ENCODE results near the genes SURF1, FAM163B and BRD3OS.

DNA sequence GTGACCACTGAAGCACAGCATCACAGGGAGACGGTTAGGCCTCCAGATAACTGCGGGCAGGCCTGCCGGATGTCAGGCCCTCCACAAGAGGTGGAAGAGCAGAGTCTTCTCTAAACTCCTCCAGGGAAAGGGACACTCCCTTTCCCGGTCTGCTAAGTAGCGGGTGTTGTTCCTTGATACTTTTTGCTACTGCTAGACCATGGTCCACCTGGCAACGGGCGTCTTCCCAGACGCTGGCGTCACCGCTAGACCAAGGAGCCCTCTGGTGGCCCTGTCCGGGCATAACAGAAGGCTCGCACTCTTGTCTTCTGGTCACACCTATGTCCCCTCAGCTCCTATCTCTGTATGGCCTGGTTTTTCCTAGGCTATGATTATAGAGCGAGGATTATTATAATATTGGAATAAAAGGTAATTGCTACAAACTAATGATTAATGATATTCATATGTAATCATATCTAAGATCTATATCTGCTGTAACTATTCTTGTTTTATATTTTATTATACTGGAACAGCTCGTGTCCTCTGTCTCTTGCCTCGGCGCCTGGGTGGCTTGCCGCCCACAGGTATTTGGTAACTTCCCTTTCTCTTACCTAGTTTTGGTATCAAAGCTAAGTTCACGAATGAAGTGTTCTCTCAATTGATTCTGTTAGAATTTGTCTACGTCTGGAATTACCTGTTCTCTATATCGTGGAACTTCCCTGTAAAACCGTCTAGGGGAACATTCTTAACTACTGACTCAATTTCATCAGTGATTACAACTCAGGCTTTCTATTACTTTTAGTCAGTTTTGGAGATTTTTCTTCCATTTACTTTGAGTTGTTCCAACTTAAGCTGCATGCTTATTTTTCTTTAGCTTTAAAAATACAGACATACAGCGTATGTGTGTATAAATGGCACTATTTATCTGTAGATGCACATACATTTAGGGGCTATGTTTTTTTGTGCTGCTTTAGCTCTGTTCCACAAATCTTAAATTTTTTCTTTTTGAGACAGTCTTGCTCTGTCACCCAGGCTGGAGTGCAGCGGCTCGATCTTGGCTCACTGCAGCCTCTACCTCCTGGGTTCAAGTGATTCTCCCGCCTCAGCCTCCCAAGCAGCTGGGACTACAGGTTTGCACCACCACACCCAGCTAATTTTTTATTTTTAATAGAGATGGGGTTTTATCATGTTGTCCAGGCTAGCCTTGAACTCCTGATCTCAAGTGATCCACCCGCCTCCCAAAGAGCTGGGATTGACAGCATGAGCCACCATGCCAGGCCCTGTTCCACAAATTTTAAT is 6.3 kb downstream of the SURF6 start:
- RRBS = 85% methylated on average over 1 of the region's 26 CpGs

GRCh38 chr9:133341652-133342258 is 5.8 kb upstream of the SURF6 start:
- RRBS = no CpG with 5 or more reads among the region's 11 CpGs

- RRBS = 1% methylated on average over 42 of the region's 89 CpGs
Measured at GRCh38 chr9:133355695-133356780, at the start of gene SURF1. Gene SURF1 (minus strand): TSS chr9:133356487.

DNA sequence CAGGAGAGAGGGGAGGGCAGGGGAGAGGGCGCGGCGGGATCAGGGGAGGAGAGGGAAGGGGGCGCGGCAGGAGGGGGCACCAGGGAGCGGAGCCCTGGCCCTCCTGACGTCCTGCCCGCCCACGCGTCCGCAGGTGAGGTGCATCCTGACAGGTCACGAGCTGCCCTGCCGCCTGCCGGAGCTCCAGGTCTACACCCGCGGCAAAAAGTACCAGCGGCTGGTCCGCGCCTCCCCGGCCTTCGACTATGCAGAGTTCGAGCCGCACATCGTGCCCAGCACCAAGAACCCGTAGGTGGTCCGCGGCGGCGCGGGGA is 388 bp downstream of the SURF2 start:
- RRBS = 2% methylated on average over 7 of the region's 30 CpGs

- RRBS = no CpG with 5 or more reads among the region's 15 CpGs
Measured at GRCh38 chr9:133370304-133371249, 5.3 kb downstream of the SURF4 start.

DNA sequence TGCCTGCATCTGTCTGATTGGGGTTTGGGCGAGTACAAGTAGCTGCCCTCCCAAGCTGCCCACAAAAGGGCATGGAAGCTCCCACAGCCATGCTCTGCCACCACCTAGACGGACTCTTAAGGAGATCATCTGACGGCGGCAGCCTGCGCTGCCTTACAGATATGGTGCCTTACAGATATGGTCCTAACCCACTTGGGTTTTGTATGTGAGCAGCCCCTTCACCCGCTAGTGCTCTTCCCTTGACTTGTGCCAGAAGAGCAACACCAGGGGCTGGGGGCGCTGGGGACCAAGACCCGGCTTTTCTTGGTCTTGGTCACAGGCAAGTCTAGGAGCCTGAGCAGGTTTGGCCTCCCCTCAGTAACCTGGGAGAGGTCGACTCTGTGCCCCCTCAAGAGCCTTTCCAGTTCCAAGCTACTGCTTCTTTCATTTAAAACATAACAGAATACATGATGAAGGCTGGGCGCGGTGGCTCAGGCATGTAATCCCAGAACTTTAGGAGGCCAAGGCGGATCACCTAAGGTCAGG is 2.9 kb downstream of the SURF4 start:
- RRBS = no CpG with 5 or more reads among the region's 12 CpGs

DNA sequence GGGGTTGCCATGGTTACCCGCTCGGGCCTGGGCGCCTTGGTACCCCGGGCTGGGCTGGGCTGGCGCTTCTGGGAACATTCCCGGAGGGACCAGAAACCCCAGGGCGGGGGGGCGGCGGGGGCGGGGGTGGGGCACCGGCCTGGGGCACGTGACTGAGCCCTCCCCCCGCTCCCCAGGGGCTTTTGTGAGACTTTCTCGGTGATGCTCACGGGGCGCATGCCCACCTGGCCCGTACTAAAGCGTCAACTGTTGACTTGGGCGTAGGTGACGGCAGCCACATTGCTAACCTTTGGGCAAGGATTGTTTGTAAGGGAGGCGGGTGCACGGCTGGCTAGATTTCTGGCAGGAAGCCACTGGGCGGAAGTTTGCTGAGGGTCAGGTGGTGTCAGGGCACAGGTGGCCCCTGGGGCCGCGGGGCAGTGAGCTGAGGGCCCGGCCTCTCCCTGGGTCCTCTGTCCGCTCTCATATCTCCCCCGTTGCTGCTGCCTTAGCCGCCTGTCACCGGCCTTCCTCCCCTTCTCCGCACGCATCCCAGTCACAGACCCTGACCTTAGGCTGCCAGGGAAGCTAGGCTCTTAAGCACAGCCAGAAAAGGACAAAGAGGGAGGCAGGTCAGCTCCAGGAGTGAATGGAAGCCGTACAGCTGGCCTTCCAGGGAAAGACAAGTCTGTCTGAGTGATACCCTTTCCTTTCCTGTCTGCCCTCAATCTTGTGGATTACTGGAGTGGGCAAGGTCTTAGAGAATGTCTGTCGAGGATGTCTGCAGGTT is 765 bp downstream of the CACFD1 start:
- RRBS = 2% methylated on average over 14 of the region's 34 CpGs

- RRBS = no CpG with 5 or more reads among the region's 18 CpGs
Measured at GRCh38 chr9:133506747-133507235, 18.0 kb downstream of the MYMK start.

DNA sequence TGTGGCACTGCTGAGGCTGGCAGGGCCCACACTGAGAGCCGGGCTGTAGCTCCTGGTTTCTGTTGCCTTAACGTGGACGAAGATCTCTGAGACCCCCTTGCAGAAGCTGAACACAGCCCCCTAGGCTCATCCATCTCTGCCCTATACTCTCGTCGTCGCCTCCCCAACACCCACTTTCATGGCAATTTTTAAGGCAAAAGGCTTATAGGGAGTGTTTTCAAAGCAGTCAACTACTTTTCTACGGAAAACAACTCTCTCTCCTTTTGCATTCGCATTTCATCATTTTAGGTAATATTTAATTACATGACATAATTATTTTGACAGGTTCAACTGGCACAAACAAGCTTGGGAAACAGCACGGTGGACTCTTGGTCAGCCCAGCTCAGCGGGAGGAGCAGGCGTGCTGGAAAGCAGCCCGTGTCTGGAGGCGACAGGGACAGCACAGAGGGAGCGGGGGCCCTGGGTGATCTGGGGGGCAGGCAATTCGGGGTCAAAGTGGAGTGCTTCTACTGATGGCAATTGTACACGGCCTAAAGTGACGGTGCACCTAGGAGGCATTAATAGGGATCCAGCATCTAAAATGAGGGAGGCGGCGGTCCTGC is 3.7 kb downstream of the MYMK start:
- RRBS = no CpG with 5 or more reads among the region's 19 CpGs

DNA sequence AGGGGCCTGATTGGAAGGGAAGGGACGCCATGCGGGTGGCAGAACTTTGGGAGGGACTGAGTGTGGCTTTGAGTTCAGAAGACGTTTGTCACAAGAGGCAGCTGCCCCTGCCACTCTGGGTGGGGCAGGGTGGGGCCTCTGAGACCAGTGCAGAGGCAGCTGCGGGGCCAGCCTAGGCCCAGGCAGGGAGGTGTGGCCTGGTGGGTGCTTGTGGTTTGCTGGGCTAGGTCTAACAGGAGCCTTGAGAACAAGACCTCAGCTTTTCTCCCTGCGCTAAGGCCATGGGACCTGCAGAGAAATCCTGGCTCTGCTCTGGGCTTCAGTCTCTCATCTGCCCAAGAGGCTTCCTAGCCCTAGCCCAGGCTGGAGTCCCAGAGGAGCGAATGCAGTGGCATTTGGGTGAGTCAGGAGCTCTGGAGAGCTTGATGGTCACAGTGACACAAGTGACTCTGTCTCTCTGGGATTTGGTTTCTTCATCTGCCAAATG is 2.3 kb downstream of the MYMK start:
- RRBS = no CpG with 5 or more reads among the region's 6 CpGs

- RRBS = 57% methylated on average over 24 of the region's 52 CpGs
Measured at GRCh38 chr9:133609287-133609637, at the start of gene FAM163B. Gene FAM163B (minus strand): TSS chr9:133609389.

- RRBS = 100% methylated on average over 3 of the region's 35 CpGs
Measured at GRCh38 chr9:133934275-133935599, 57.4 kb downstream of the VAV2 start.

DNA sequence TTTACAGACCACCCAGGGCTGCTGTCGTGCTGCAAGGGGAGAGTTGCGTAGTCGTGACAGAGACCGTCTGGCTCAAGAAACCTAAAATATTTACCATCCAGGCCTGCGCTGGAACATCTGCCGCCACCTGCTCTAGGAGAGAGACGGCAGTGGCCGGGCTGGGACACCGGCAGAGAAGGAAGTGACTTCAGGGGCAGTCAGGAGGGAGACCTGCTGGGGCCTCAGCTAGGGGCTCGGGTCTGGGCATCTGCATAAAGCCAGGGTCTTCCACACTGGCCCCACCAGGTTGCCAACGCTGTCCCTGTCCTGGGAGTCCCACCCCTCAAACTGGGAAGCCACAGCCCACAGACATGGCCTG is 9.3 kb downstream of the VAV2 start:
- RRBS = no CpG with 5 or more reads among the region's 11 CpGs

DNA sequence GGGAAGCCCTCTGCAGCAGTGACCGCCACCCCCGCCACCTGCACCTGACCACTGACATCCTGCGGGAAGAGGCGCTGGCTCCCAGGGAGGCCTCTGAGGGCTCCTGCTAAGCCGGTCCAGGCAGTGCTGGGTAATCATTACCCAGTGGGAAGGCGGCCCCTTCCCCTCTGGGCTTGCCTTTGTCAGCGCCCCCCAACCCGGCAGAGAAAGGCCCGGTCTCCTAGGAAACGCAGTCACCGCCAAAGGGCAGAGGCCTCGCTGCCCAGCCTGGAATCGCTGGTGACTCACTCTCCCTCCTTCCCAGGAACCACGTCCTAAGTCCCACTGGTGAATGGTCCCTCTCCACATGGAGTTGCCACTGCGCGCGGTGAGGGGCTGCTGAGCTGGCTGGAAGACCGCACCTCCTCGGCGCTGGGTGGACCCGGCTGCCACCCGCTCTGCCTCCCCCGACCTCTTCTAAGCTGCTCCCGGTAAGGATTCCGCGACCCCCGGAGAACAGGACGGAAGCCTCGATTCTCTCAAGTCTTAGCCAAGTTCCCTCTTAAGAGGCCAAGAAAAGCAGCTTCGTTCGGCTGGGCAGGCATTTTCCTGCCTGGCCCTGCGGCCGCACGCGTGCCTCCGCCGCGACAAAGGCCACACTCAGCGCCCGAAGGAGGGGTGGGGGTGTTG is 1.2 kb downstream of the VAV2 start:
- RRBS = 16% methylated on average over 4 of the region's 40 CpGs

DNA sequence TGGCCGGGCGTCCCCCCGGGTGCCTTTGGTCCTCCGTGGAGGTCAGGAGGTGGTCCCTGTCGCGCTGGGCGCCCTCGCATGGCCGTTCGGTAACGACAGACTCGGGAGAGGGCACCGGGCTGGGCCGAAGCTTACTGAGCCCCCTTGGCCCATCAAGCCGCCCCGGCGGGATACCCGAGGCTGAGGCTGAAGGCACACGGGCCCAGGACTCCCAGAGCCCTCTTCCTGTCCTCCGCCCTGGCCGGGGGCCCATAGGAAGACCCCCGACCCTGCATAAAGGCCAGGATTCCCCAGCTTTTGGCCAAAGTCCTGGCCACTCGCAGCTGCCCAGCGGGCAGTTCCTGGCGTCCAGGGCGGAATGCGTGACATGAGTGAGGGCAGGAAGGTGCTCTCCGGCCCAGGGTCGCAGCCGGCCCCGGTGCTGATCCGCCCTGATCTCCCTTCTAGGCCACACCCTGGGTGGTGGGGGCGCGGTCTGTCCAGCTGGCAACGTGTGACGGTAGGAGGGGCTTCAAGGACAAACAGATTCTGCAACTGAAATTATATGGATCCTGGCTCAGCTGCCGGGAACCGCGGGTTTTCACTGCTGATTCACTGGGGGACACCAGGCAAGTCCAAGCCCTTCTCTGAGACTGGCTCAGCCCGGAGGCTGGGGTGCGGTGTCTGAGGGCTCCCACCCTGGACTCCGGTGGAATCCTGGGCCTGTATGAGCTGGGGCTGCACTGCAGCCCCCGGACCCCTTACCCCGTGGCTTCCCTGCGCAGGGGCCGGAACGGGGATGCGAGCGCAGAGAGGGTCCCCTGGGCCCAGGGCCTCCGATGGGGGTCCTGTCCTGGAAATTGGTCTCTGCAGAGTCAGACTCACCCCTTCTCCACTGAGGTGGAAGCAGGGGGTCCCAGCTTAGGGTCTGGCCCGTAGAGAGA is 1.2 kb upstream of the VAV2 start:
- RRBS = 8% methylated on average over 16 of the region's 51 CpGs

GRCh38 chr9:134024765-134025743 is at the start of gene BRD3OS:
Gene BRD3OS (plus strand): TSS chr9:134025481.
- RRBS = no CpG with 5 or more reads among the region's 61 CpGs

DNA sequence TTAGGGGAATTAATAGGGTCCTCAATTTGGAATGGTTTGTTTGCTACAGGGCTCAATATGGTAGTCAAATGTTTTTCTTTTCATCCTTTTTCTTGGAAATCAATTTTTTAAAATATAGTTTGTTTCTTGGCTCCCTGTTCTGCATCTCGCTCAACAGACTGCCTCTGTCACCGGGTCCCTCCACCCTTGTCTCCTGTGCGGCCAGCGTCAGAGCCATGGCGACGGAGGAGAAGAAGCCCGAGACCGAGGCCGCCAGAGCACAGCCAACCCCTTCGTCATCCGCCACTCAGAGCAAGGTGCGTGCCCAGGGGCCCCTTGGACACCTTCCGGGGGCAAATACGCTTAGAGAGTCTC is 3.8 kb downstream of the WDR5 start:
- RRBS = no CpG with 5 or more reads among the region's 14 CpGs

GRCh38 chr9:134142140-134142882 is 6.4 kb downstream of the WDR5 start:
- RRBS = no CpG with 5 or more reads among the region's 16 CpGs

GRCh38 chr9:134188345-134188740 is 52.5 kb downstream of the WDR5 start:
- RRBS = no CpG with 5 or more reads among the region's 12 CpGs

DNA sequence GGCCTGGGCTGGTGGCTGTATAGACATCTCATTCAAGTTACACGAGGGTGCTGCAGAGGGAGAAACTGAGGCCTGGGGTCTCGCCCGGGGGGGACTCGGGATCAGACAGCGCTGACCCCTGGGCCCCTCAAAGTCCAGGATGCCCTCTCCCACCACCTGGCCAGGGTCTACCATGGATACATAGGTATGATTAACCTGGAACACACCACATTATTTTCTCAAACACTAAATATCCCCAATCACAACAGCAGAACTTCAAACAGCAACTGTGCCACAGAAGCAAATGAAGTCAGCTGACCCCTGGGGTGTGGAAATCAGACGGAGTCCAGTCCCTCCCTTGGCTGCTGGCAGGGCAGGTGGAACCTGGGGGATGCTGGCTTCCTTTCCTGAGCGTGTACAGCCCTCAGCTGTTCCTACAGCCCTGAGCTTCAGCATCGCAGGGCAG is 7.5 kb upstream of the RXRA start:
- RRBS = no CpG with 5 or more reads among the region's 8 CpGs